ENCODE measurements around a stretch of chr17.

- PRO-cap = no peak
Measured at GRCh38 chr17:2244360-2245095, 59.1 kb downstream of the SMG6 start.

- PRO-cap = no peak
Measured at GRCh38 chr17:2330898-2331521, 5.2 kb downstream of the TSR1 start.

- PRO-cap = no peak
Measured at GRCh38 chr17:2361141-2361766, 24.0 kb downstream of the SGSM2 start.

GRCh38 chr17:2362722-2363145, 25.4 kb downstream of the SGSM2 start:
- PRO-cap = no peak

DNA sequence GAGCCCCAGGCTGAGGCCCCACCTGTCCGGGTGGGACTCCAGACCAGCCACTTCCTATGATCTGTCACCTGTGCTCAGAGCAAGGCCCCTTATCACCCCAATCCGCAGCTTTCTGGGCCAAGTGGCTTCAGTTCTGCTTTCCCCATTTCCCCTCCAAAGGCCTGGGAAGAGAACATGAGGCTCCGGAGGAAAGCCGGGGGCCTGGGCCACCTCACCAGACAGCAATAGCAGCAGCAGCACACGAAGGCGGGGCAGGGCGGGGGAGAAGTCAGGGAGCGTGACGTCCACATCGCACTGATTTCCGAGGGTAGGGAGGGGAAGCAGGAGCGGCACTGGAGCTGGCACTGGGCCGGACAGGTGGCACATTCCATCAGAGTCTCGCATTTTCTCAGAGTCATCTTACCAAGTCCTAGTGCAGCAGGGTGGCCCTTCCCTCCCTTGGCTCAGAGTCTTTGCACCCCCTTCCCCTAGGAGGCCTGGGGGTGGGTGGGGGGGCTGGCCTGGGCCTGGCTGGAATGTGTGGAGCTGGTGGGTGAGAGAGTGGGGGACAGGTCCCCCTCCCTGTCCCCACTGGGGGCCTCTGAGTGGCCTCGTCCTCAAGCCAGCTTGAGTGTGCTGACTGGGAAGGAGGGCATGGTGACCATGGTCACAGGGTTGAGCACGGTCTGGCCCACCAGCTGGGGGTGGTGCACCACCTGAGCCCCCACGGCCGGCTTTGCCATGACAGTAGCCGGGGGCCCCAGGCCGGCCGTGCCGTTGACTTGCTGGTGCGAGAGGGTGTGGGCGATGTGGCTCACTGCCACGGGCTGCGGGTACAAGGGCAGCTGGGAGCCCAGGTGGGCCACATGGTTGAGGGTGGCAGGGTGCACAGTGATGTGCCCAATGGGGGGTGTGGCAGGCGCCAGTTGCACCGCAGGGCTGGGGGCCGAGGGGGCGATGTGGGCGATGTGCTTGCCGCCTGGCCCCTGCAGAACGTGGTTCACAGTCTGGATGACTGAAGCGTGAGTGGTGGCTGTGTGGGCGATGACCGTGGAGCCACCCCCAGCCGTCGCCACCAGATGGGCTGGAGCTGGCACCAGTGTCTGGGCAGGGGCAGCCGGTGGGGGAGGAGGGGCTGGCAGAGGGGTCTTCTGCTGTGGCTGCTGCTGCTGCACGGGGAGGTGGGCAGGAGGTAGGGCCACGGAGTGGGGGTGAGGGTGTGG, 14.2 kb downstream of the MNT start:
- PRO-cap = no peak

GRCh38 chr17:2412278-2413171, 11.7 kb upstream of the MNT start:
- PRO-cap = no peak

GRCh38 chr17:2690018-2690835, 21.3 kb downstream of the CLUH start:
- PRO-cap = no peak

- PRO-cap = no peak
Measured at GRCh38 chr17:2701179-2702168, 10.1 kb downstream of the CLUH start.

DNA sequence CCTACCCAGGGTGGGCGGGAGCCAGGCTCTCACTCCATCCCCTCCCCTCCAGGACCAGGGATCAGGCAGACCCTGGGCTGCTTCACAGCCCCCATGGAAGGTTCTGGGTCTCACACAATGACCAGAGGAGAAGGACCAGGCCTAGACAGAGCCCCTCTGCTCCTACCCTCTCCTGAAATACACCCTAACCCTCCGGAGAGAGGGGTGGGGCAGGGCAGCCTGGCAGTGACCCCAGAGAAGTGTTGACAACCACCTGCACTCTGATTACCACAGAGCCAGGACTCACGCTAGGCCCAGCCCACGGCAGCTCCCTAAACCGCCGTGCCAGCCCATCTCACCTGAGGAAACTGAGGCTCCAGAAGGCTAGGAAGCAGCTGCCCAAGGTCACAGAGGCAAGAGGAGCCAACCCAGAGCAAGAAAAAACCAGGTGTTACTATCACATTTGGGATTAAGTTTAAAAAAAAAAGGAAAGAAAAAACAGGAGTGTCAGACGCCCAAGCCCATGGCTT, 3.3 kb downstream of the CLUH start:
- PRO-cap = no peak

DNA sequence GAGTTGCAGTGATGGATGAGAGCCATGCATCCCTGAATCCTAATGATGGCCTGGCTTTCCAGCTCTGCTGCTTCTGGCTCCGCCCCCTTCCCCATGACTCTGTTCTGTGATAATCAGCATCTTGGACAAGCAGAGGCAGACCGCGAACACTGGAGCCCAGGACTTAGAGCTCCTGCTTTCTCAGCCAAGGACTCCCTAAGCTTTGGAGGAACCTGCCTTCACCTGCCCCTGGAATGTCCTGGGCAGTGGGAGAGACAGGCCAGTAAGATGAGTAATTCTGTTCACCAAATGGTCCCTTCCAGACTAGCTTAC, 12.5 kb downstream of the CCDC92B start:
- PRO-cap = no peak

DNA sequence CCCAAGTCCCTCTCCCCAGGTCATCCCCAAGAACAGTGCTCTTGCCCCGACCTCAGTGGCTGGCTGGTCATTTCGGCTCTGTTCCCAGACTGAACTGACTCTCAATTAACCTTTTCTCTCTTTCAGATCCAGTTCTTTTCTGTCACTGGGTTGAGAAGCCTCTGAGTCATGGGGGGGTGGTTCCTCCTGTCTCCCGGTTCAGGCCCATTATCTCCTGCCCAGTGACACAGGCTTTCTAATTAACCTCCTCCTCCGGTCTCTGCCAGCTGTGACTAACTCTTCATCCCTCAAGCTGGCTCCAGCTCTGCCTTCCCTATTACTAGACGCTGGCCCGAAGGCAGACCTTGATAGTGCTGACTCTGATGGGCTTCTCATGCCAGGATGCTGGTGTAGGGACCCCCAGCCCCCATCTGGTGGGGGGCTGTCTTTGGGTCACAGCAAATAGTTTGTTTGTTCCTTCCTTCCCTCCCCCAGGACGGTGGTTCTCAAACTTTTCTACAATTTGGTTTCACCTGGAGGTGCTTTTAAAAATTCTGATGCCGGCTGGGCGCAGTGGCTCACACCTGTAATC, 16.0 kb downstream of the RAP1GAP2 start:
- PRO-cap = no peak

GRCh38 chr17:2847375-2848242, 51.4 kb downstream of the RAP1GAP2 start:
- PRO-cap = no peak

DNA sequence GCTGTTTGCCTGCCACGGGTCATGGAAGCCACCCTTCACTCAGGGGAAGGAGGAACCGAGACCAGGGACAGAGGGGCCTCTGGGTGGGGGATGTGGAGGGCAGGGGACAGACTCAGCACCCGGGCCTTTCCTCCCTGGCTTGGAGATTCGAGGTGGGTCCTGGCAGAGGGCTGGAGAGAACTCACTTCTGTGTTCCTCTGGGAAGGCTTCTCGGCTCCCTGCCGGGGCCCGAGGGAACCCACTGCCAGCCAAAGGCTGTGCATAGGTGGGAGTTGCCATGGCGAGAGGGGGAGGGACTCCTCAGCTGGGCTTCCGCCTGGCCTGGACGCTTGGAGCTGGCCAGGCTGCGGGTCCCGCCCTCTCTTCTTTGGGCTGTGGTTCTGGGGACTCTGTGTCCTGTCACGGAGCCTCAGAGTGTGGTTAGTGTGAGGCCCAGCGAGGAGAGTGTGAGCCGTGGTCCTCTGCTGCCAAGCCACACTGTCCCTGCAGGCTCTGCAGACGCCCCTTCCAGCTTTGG, 123.2 kb downstream of the OR1D5 start:
- PRO-cap = no peak

DNA sequence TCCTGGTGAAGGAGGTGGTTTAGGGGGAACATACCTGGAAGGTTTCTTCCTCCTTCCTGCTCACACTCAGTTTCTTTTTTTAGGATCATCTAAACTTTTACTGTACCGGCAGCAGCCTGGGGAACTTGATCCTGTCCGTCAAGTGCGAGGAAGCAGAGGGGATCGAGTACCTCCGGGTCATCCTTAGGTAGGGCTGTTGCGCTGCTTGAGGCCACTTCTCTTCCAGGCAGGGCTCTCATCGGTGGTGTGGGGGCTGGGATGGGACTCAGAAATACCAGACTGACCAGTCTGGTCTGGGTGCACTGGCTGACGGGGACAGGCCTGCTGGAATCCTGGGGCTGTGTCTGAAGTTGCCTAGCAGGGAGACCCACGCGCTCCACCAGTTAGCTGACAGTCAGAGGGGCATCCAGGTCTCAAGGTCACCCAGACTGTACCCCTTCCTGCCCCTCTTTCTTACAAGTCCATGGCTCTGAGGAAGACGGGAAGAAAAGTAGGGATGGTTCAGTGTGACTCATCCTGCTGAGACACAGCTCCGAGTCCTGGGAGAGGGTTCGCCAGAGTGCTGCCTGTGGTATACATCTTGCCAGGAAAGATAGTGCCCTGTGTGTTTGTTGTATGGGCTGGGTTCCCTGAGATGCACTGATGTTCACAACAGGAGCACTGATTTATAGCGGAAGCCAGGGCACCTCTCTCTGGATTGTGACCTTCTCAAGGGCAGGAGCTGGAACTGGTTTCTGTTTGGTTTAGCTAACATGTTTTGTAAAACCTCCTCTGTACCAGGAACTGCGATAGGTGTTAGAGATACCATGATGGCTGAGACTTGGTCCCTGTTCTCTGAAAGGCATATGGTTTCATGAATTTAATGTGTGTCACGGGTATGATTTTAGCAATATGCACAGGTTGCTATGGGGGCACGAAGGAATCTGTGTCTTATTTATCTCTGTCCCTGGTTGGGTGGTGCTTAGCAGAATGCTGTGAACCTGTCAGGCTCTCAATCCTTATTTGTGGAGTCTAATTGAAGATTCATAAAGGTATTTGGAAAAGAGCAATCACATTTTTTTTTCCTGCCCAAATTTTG, 97.6 kb downstream of the OR1D5 start:
- PRO-cap = no peak

DNA sequence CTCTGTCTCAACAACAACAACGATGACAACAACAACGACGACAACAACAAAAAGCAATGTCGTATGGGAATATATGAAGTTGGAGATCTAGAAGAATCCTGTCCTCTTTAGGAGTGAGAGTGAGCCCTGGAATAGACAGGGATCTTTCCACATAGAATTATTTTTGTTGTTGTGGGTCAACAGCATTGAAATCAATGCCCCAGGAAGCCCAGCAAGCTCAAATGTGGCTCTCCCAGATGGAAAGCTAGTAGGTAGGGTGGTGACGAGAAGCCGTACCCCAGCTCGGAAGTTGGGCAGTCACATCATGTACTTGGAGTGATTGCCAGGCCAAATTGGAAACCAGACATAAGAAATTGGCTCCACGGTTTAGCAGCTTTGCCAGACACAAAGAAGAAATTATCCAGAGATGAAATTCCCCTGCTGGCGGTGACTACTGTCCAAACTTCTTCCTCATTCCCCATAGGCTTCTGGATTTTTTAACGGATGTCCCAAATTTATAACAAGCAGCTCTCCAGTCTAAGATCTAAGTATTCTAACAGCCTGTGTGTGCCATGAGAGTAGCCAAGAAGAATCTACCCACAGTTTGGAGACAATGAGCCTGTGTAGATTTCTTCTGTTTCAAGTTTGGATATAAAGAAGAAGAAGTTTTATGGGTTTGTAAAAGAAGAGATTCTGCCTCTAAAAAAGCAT, 95.9 kb downstream of the OR1D5 start:
- PRO-cap = no peak

DNA sequence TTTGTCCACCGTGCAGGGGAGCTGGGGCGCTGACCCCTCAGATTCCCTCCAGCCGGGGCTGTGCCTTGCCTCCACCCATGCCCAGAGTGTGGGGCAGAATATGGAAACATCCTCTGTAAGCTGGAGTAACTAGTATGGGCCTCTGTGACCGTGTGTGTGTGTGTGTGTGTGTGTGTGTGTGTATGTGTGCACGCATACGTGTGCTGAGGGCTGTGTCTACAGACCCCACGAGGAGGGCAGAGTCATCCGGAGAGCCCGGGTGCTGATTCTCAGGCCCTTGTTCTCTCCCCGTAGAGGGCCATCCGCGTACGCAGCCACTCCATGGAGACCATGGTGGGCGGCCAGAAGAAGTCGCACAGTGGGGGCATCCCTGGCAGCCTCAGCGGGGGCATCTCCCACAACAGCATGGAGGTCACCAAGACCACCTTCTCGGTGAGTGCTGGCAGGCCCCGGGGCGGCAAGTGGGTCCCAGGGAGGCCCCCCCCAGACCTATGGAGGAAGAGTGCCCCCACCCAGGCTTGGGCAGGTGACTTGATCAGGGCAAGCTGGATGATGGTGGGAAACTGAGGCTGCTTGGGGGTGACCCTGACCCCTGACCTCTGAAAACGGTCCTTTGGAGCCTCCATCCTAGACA, 45.5 kb downstream of the OR1D5 start:
- PRO-cap = no peak

DNA sequence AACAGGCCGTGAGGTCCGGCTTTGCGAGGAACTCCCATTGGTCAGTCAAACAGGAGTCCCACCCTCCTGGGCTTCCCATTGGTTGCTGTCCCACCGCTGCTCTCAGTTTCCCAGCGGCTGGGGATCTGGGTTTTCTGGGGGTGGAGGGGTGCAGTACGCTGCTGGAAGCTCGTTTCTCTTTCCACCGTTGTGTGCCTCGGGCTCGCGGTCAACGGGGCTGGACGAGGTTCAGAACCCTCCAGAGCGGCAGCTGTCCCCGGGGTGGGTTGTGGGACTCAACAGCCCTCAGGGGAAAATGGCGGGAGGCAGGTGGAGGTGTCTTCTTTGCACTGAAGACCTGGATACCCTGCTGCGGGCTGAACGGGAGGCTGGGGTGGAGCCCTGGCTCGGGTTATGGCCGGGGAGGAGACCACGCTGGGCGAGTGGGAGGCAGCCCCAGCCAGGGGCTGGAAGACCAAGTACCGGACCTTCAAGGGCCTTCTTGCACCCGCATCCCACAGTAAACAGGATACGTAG, 14.3 kb downstream of the OR1D5 start:
- PRO-cap = bidirectional peak, plus-strand start at position 130 of the sequence, minus-strand start outside the sequence

DNA sequence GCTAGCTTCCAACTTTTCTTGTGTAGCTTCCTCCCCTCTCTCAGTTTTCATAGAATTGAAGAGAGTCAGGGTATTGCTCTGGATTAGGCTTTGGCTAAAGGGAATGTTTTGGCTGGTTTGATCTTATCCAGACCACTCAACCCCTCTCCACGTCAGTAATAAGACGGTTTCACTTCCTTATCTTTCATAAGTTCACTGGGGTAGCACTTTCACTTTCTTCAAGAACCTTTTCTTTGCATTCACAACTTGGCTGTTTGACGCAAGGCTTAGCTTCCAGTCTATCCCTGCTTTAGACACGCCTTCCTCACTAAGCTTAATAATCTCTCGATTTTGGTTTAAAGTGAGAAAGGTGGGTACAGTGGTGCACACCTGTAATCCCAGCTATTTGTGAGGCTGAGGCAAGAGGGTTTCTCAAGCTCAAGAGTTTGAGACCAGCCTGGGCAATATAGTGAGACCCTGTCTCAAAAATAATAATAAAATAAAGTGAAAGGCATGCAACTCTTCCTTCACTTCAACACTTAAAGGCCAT, 29.7 kb upstream of the OR1A2 start:
- PRO-cap = unidirectional peak, minus-strand start at position 160 of the sequence

DNA sequence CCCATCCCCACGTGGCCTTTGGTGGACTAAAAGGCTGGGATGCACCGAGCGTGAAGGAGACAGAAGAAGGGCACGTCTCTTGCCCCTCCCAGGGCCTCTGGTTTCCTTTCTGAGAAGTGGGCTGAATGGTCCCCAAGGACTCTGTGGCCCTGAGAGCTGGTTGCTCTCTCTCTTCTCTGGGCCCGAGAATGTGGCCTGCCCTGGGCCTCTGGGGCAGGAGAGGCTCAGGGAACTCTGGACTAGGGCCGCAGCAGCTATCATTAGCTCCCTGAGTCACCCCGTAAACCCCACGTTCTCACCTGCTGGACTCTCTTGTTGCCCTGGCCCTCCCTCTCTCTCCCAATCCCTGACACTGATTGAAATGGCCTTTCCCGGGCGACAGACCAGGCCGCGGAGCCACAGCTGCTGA, 775 bp downstream of the TRPV3 start:
- PRO-cap = no peak

DNA sequence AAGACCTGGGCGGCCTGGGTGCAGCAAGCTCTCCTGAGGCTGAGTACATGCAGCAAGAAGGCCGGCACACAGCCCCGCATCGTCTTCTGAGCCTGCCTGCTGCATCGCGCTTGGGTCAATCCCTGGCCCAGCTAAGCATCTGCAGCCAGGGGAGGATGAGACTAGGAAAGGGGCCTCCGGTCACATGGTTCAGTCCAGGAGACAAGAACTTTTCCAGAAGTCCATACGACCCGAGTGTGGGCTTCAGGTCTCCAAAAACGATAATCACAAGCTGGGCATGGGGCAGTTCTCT, 611 bp upstream of the TRPV1 start:
- PRO-cap = no peak